SK-N-DZ (cell line): ENCODE measurements around the gene FAM240C.

DNA sequence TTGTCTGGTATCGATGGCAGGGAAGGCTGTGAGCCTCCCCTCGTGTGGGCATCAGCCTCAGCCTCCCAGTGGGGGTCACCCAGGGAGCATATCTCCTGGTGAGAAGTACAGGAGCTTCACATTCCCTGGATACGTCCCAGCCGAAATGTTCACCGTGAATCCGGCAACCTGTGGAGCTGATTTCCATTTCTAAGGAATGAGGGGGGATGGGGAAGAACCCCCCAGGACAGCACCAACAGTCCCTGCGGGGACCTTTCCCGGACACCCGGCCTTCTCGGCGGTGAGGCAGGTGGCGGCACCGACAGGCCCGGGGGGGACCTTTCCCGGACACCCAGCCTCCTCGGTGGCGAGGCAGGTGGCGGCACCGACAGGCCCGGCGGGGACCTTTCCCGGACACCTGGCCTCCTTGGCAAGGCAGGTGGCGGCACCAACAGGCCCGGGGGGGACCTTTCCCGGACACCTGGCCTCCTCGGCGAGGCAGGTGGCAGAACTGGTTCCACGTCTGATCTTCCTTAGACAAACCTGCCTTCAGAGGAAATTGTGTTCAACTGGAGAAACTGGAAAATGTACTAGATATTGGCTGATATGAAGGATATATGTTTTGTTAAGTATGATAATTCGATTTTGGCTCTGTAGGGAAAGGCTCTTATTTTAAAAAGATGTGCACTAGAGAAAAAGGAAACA is 9.5 kb downstream of the FAM240C start:
RAMPAGE:
- cytosol, long total RNA = no peak
- nucleus, long total RNA = no peak

DNA sequence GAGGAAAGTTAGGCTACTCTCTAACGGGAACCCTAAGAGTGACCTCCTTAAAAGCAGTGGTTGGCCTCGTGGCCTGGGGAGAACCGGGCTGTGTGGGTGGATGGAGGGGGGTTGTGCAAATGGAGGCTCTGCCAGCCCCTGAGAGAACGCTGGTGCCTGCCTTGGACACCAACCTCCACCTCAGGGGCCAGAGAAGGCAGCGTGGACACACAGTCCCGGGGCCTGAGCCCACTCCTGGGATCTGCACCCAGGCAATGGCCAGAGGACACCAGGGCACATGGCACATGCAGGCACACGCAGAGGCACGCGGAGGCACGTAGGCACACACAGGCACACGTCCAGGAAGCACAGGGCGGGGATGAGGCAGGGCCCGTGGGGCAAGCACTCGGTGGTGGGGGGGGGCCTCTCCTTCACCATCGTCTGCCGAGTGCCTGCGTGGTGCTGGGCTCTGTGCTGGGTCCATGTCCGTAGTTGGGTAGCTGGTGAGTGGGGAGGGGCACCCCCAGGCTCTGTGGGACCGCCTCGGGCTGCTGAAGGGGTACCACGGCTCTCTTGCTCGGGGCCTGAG is 4.6 kb downstream of the FAM240C start:
RAMPAGE:
- cytosol, long total RNA = no peak
- nucleus, long total RNA = no peak

GRCh38 chr2:241900145-241900865 is at the start of gene FAM240C:
Gene FAM240C (minus strand): TSS chr2:241900464.
RAMPAGE:
- cytosol, long total RNA = no peak
- nucleus, long total RNA = no peak

DNA sequence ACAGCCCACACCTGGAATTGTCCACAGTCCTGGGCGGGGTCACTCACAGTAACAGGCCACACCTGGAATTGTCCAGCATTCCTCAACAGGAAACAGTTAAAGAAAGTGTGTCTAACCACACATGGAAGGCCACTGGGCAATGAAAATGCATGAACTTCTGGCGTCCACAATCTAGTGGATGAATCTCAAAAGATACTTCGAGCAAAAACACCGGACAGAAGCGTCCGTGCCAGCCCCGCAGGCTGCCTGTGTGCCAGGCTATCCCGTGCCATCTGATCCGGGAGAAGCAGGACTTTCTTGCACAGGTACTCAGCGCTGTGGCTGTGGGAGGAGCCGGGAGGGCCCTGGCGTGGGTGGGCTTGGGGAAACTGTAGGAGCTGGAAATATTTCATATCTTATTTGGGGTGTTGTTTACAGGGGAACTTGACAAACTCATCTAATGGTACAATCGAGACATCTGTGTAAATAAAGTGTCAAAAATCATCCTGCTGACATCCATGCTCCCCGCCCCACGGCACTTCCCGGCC is 83.0 kb upstream of the FAM240C start:
RAMPAGE:
- cytosol, long total RNA = no peak
- nucleus, long total RNA = no peak

DNA sequence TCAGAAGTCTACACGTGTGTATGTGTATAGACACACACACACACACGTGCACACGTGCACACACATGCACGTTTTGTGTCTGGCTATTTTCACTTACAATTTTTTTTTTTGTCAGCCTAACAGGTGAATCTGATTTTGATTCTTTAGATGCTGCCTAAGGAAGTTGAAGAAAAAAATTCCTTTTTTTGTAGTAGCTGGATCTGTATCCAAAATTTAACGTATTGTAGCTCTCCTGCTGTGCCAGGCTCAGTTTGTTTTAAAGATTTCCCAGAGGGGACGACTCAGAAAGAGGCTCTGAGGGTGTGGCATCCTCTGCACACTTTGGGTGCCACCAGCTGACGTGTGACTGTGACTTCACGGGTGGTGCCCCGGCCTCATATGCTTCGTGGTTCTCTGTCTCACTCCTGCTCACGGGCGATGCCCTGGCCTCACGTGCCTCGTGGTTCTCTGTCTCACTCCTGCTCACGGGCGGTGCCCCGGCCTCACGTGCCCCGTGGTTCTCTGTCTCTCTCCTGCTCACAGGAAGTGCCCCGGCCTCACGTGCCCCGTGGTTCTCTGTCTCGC is 84.7 kb upstream of the FAM240C start:
RAMPAGE:
- cytosol, long total RNA = no peak
- nucleus, long total RNA = no peak

DNA sequence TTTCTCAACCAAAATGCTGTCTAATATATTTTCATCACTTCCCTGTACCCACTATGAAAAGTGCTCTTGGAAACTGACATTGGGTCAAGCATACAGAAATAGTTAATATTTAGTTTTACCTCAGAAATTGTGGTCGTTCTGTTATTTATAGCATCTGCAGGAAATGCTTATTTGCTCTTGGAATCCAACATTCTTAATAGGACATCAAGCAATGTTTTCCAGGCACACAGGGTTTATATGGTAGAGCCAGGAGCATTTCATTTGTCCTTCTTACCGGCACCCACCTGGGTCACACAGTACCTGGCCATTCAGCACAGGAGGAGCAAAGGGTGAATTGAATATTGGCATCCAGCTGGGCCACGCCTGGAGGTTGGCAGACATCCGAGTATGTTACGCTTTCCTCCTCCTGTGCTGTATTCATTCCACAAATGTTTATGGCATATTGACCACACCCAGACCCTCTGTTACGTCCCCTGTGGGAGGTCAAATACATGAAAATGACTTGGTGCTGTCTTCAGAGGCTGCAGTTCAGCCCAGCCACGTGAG is 175.3 kb upstream of the FAM240C start:
RAMPAGE:
- cytosol, long total RNA = no peak
- nucleus, long total RNA = no peak

DNA sequence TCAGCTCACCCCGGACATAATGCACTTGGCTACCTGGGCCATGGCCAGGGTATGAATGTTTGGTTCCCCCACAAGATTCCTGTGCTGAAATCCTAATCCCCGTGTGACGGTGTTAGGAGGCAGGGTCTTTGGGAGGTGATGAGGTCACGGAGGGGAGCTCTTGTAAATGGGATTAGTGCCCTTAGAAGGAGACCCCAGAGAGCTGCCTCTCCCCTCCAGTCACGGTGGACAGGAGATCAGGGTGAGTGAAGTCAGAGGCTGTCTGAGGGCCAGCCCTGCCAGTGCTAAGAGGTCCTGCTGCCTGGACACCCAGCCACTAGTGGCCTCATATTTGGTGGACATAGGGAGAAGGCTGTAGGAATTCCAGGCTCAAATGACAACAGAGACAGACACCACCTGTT is 180.1 kb upstream of the FAM240C start:
RAMPAGE:
- cytosol, long total RNA = no peak
- nucleus, long total RNA = no peak

GRCh38 chr2:242085020-242085801 is 184.9 kb upstream of the FAM240C start:
RAMPAGE:
- cytosol, long total RNA = no peak
- nucleus, long total RNA = no peak